Paraaortic lymph node (tissue), 1 donor: Measurements from ENCODE around the genes SLC25A1, HIRA and GP1BB.

DNA sequence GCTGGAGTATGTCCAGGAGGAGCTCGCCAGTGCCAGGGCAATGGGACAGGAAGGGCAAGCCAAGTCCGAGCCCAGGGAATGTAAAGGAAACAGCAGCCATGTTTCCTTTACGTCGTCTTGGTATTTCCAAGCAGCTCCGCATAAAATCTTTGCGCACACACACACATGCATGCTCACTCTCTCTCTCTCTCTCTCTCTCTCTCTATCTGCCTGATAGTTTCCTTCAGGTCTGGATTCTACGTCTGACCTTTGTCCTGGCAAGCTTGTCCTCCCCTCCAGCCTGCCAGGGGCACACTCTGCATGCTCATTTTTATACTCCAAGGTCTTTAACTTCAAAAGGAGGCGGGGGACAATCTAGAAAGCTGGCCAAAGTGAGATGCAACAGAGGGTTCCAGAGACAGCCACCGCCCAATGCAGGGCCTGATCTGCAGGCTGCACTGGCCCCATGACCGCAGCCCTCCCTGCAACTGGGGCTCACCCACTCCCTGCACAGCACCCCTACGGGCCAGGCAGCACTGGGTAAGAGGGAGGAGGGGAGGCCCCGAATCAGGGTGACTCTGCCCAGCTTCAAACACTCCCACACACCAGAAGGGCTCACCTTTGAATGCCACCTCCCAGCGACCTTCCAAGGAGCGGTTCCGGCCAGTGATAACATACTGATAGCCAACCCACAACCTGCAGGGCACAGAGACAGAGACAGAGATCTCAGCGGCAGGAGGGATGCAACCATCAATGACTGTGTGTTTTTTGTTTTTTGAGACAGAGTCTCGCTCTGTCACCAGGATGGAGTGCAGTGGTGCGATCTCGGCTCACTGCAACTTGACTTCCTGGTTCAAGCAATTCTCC, 59.4 kb downstream of the DGCR2 start:
- PRO-cap, result no peak

DNA sequence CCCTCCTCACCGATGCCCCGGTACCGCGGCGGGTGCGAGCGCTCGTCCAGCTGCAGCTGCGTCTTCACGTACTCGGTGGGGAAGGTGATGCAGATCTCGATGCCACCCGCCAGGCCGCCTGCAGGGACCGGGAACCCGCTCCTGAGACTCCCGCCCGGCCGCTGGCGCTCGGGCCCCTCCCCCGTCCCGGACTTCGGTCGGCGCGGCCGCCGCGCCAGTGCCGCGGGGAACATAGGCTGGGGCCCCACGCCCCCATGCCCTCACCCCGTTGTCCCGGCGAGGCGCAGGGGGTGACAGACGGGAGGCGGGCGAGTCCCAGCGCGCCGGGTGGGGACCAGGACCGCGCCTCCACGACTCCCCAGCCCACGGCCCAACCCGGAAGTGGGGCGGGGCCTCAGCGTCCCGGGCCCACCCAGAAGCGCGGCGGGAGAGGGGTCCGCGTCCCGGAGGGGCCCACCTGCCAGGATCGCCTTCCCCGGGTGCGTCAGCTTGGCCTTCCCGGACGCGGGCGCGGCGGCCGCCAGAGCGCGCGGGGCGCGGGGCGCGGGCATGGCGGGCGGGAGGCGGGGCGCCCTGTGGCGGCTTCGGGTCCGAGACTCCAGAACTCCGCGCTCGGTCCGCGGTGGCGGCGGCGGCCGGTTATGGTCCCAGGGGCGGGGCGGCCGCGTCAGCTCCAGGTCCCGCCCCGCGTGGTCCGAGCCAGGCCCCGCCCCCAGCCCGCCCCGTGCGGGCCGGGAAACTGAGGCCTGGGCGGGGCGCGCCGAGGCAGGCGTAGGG, at the start of gene SLC25A1:
SLC25A1 (minus strand) TSS at position 614 of the 777 bp plus-strand sequence.
- PRO-cap, result bidirectional peak, plus-strand start outside the sequence, minus-strand start at position 614 of the sequence

DNA sequence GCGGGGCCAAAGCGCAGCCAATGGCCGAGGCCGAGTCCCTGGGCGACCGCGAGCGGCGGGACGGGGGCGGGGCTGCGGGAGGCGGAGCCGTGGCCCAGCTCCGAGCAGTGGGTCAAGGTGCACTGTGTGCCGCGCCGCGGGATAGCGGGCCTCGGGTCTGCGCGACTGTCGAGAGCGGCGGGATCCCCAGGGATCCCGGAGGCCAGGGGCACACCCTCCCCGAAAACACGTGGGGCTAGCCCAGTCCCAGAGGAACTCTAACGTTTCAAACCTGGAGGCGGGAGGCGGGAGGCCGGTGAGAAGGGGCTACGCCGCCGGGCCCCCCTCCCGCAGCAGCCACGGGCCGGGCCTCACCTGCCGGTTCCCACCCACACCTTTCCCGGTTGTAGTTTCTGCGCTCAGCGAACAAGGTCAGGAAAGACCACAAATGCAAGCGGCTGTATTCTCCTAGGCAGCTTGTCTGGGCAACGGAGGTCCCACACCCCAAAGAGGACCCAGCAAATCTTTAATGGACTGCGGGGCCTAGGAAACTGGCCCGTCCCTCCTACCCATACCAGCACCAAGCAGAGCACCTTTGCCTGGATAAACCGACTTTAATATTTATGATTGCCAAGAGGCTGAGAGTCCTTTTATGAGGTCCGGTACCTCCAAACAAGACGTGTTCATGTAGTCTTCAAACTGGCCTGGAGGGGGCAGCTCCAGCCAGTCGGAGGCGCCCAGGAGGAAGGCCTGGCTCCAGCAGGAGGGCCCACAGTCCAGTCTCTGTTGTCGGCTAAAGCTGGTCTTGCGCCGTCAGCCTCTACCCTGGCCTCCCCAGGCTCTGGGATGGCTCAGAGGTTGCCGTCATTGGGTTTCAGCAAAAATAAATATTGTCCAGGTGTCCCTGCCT, 608 bp upstream of the SLC25A1 start:
- PRO-cap, result bidirectional peak, plus-strand start at position 125 of the sequence, minus-strand start outside the sequence

GRCh38 chr22:19185056-19185334, 6.5 kb upstream of the SLC25A1 start:
- PRO-cap, result no peak

DNA sequence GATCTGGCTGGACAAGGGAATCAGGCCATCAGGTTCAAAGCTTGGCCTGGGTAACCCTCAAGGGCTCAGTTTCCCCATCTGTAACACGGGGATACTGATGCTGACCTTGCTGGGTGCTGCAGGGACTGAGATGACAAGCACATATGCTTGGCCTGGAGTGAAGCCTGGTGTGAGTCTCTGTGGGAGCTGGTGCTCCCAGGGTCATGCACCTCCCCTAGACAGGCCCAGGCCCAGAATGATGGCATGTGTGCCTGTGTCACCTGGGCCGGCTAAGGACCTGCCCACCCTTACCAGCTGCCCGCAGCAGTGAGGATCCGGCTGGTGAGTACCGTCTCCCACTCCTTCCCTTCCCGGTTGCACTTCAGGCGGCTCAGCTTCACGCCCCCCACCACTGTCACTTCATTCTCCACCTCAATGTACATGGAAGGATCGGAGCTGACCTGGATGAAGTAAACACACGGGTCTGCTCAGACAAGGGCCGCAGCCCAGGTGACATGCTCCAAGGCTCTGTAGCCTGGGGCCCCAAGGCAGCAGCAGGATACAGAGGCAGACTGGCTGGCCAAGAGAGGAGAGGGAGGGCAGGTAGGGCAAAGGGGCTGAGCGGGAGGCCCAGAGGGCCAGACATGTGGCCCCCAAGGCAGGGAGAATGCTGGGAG, 67.7 kb upstream of the CLTCL1 start:
- PRO-cap, result no peak

DNA sequence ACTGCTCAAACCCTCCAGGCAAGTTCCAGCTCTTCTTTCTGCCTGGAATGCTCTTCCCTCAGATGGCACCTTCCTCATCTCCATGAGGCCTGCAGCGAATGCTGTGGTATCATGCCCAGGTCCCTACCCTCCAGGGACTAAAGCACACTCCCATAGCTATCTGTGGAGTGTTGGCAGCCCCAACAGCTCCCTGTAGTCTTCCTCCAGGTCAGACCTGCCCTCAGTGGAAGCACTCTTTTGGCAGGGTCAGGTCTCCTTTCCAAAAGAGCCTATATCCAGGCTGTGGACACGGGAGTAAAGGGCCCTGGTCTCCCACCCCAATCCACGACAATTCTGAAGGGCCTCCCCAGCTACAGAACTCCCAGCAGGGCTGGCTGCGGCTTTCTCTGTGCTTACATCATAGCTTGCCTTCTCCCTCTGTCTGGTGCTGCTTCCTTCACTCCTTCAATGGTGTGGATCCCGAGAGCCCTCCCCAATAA, 8.9 kb downstream of the HIRA start:
- PRO-cap, result no peak

- PRO-cap, result no peak
These were observed 464 bp downstream of the HIRA start for GRCh38 chr22:19430975-19431562.

DNA sequence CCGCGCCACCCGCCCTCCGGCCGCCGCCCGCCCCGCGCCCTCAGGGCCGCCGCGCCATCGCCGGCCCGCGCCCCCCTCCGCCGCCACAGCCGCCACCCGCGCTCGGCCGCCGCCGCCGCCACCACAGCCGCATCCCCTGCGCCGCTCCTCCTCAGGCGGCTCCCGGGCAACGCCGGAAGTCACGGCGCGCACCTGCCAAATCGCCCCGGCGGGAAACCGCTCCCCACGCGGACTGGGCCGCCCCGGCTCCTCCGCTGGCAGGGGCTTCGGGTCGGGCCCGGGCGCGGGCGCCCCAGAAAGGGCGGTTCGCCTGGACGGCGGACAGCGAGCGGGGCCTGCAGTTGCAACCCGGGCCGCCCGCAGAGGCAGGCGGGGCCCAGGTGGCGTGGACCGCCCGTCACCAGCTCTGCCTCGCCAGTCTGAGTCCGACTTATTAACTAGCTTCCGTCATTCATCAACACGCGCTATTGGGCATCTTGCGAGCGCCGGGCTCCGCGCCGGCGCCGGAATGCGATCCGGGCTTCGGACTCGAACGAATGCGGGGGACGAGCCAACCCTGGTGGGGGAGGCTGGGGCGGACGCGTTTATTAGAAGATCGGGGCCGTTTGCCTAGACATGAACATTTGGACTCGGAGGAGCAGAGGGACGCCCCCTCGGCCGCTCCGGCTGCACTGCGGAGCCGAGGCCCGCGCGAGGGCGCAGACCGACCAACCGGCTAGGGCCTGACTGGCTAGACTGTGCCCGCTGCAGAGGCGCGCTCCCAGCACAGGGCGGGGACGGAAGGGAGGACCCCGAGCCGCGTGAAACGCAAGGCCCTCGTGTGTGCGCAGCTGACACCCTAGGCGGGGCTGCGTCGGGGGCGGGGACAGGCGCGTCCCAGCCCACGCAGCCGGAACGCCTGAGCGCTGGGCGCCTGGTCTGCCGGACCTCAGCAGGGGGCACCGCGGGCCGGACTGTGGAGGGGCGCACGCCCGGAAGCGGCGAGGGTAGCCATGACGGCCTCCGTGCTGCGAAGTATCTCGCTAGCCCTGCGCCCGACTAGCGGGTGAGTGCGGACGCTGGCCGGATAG, at the start of gene HIRA:
HIRA (minus strand) TSS at position 171 of the 1,070 bp plus-strand sequence.
- PRO-cap, result bidirectional peak, plus-strand start at position 629 of the sequence, minus-strand start at position 150 of the sequence; bidirectional peak, plus-strand start at position 946 of the sequence, minus-strand start at position 765 of the sequence

GRCh38 chr22:19521055-19521471, 3.1 kb downstream of the CLDN5 start:
- PRO-cap, result no peak

GRCh38 chr22:19554650-19555174, 30.5 kb upstream of the CLDN5 start:
- PRO-cap, result no peak

DNA sequence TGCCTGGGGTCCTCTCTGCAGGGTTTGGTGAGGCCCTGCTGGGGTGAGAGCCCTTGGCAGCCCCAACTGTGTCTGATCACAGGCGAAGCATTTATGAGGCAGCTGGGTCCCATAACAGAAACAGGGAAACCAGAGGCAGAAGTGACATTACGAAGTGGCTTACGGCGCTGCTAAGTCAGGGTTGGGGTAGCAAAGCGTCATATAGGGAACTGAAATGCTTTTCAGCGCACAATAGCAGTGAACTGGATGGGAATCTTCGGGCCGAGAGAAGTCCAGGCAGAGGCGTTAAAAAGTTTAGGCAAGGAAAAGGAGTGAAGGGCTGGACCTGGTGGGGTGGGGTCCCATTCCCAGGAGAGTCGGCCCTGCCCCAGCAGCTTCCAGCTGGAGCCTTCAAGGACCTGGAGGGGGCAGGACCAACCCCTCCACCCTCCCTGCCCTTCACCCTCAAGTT, 92.1 kb upstream of the SEPTIN5 start:
- PRO-cap, result no peak

GRCh38 chr22:19663951-19664365, 50.3 kb upstream of the SEPTIN5 start:
- PRO-cap, result no peak

- PRO-cap, result no peak
These were observed 4.4 kb upstream of the GP1BB start for GRCh38 chr22:19718905-19719428.

DNA sequence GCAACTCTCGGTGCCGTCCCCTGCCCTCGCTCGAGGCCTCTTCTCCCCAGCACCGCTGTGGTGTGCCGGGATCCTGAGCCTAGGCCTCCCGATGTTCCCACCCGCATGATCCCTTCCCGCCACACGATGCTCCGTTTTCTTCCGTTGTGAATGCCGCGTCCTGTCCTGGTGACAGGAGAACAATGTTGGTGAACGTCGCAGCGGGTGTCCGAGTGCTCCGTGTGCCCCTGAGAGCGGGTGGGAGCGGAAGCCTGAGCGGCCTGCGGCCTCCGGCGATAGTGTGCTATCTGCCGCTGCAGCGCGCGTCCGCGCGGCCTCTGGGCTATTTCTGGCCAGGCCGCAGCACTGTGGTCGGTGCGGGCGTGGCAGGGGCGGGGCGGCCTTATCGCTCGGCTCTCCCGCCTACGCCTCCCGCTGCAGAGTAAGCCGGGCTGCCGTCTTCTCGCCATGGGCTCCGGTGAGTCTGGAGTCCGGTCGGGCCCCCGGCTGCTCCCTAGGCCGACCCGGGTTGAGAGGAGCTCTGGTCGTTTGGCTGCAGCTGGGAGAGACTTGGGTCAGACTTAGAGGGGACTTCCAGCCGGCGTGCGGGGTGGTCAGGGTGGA, at the start of gene GP1BB:
GP1BB (plus strand) TSS at position 417 of the 603 bp plus-strand sequence.
- PRO-cap, result no peak

DNA sequence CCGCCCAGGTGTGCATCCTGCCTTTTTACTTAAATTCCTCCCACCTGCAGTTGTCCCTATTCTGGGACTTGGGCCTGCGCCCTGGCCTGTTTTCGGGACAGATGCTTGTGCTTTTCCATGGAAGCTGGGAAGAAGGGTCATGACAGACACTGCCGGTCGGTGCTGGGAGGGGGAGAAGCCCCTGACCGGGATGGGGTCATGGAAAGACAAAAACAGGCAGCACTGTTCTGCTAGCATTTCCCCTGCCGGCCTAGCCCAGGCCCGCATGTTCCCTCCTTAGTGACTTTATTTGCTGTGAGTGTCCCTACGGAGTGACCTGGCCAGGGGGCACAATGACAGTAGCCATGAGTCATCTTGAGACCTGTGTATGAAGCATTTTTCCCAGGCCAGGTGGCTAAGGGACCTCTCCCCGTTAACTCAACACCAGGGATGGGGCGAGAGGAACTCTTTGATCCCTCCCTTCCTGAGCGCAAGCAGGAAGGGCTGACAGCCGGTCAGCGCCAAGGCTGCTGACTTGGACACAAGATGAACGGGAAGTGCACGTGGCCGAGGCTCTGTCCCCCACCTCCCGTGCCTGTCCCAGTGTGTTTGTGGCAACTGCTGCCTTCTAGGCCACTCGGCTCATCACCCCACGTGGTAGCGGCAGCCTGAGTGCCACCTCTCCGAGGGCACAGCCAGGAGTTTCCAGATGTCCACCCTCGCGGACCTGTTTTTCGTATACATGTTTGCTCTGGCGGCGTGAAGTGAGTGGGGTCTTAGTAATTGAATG, 7.2 kb downstream of the TBX1 start:
- PRO-cap, result bidirectional peak, plus-strand start at position 59 of the sequence, minus-strand start outside the sequence

- PRO-cap, result no peak
These were observed 22.2 kb upstream of the GNB1L start for GRCh38 chr22:19876857-19877352.

DNA sequence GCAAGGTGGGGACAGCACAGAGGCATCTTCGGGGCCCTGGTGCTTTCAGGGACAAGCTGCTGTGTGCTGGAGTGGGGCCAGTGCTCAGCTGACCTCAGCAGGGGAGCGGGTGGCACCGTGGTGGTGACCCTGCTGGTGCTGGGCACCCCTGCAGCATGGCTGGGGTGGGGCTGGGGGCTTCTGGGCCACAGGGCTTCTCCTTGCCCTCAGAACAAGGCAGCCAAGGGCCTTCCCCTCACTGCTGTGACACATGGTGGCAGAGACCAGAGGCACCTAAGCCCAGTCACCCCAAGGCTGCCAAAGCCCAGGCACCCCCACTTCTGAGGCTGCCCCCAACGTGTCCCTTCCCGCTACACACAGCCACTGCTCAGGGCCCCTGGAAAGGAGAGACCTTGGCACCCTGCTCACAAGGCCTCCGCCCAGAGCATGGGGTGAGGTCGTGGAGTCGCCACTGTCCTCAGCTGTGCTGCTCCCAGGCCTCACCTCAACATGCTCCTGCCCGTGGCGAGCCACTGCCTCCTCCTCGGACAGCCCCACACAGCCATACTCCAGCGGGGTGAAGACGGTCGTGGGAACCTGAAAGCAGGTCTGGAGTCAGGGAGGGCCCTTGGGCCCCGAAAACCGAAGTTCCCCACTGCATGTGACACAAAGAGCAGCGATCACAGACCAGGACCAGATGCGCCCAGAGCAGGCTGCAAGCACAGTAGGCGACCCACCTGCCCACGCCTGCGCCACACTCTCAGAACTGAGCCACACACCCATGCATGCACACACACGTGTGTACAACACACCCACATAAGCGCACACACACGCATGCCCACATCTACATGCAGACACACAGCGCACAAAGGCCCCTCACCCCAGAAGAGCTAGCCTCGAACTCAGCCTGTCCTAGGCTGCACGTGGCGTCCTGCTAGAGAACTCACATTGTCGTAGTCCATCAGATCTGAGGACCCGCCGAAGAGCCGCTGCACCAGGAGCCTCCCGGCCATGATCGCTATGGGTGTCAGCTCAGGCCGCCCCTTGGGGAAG, 25.3 kb upstream of the GNB1L start:
- PRO-cap, result no peak

- PRO-cap, result no peak
These were observed 30.6 kb upstream of the COMT start for GRCh38 chr22:19910883-19911546.

DNA sequence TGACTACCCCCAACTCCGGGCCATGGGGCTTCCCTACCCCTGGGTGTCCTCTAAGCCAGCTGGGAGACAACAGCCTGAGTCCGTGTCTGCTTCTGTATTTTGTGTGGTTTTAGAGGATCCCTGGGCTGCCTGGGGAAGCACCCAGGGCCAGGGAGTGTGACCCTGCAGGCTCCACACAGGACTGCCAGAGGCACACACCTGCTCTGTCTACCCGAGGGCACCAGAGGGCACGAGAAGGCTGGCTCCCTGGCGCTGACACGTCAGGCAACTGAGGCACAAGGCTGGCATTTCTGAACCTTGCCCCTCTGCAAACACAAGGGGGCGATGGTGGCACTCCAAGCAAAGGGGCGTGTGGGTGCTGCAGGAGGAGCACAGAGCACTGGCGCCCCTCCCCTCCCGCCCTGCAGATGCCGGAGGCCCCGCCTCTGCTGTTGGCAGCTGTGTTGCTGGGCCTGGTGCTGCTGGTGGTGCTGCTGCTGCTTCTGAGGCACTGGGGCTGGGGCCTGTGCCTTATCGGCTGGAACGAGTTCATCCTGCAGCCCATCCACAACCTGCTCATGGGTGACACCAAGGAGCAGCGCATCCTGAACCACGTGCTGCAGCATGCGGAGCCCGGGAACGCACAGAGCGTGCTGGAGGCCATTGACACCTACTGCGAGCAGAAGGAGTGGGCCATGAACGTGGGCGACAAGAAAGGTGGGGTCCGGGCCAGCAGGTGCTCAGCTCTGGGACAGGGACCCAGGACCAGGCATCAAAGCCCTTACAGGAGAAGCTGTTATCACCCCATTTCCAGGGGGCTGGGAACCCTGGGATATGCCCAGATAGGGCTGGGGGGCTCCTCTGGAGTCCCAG, 20.7 kb upstream of the TXNRD2 start:
- PRO-cap, result no peak

GRCh38 chr22:20010523-20011434, 5.8 kb downstream of the ARVCF start:
- PRO-cap, result unidirectional peak, minus-strand start at chr22:20011231